Temporal lobe (tissue), 2 donors: ENCODE measurements around the gene TP53TG3E.

GRCh38 chr16:31112160-31112639 is 4.0 kb downstream of the BCKDK start:
- RAMPAGE, long total RNA: no peak

DNA sequence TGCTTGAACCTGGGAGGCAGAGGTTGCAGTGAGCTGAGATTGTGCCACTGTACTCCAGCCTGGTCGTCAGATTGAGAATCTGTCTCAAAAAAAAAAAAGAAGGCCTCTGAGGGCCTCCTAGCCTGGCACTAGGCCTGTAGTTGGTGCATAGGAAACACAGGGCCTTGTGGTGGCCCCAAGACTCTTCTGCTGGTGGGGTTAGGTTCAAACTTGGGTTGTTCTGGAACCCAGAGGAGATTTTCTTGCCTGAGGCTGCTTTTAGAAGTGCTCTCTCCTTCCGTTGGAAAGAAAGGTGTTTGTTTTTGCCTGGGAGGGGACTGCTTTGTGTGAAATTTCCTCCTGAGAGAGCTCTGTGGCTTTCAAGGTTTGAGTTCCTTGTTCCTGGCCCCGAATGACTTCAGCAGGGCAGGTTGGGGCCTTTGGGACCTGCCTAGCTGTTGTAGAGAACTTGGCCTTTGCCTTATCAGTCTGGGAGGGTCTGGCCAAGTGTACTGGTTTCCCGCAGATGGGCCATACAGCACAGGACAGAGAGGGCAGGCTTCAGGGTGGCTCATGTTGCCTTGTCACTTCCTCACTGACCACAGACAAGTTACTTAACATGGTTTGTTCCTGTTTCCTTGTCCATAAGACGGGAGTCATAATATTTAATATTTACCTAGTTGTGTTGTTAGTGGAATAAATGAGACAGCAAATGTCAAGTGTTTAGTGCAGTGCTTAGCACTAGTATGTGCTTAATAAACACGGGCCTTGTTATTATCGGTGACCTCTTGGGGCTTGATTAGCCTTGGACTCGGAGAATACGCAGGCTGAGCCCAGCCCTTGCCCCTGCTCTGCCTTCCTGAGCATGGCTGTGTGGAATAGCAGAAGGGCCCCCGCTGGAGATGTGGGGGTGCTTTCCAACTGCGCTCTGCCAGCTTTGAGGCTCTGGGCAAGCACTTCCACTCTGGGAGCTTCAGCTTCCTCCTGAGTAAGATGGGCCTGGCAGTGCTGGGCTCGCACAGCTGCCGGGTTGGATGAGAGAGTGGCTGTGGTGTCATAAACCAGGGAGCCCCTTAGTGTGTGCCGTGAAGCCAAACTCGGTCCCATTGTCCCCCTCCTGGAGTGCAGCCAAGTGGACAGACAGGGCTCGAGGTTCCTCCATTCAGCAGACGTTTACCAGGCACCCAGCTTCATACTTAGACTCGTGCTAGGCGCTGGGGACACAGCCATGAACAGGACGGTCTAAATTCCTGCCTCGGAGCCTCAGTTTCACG is 6.6 kb downstream of the PRSS8 start:
- RAMPAGE, long total RNA: no peak

DNA sequence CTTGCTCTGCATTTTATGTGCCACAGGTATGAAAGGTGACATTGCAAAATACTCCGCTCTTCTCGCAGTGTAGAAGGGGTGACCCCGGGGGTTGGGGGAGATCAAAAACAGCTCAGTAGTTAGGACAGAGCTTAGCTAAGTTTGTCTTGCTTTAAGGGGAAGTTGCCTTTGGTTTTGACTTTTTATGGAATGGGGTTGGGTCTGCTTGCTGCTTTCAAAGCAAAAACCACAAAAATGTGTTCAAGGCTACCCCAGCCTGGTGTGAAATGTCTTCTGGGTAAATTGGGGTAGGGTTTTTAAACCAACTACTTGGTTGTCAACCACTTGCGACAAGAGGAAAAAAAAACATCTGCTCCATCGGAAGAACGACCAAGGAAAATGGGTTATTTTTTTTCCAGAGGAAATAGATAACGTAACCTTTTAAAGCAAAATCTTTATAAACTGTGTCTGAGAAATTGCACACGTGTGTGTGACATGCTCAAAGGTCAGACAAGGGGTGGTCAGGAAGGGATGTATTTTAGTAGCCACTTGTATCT is 6.3 kb downstream of the FUS start:
- RAMPAGE, long total RNA: no peak

DNA sequence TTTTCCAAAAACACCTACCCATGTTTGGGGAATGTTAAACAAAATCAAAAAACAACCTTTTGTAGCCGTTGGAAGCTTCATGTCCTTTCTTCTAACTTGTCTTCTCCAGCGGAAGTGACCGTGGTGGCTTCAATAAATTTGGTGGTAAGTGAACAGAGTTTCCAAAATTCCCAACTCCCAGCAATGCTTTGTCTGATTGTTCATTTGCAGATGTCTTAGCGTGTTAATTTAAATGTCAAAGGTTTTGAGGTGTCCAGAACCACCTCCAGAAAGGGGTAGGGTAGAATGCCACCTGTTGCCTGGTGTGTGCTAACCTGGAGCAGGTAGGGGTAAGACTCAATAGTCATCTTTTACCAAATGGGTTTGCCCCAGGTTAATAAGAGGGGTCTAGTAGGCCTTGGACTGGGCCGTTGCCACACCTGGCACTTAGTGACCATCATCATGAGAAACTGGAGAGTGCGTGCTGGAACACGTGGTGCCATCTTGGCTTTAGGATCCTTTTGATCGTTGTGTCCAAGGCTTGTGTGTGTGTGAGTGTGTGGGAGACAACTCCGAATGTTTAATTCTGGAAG is 6.8 kb downstream of the FUS start:
- RAMPAGE, long total RNA: no peak

DNA sequence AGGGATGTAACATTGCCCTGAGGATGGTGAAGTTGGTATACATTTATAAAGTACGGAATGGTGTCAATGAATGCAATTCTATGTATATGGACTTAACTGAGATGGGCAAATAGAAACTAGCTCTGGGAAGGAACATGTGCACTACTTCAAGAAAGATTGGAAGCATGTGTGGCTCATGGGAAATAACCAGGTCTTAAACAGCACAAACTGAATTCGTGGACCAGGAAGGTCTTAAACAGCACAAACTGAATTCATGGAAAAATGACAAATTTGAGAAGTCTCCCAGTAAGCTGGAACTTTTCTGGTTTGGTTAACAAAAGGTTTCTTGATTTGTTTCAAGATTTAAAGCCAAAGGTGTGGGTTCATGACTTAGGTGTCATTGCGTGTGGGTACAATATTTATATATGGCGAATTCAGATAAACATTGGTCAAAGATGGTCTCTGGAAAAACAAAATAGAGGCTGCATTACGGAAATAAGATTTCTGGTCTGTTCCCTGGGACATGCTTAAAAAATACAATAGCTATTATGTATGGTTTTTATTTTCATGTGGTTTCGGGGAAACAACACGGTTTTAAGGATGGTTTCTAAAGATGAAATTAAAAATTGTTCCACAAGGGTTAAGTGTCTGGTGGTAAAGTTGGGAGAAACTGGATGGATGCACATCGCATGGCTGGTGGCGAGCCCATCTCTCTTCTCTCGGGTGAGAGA is 7.5 kb downstream of the FUS start:
- RAMPAGE, long total RNA: no peak

GRCh38 chr16:31192849-31194146 is 9.3 kb downstream of the PYCARD start:
- RAMPAGE, long total RNA: no peak

DNA sequence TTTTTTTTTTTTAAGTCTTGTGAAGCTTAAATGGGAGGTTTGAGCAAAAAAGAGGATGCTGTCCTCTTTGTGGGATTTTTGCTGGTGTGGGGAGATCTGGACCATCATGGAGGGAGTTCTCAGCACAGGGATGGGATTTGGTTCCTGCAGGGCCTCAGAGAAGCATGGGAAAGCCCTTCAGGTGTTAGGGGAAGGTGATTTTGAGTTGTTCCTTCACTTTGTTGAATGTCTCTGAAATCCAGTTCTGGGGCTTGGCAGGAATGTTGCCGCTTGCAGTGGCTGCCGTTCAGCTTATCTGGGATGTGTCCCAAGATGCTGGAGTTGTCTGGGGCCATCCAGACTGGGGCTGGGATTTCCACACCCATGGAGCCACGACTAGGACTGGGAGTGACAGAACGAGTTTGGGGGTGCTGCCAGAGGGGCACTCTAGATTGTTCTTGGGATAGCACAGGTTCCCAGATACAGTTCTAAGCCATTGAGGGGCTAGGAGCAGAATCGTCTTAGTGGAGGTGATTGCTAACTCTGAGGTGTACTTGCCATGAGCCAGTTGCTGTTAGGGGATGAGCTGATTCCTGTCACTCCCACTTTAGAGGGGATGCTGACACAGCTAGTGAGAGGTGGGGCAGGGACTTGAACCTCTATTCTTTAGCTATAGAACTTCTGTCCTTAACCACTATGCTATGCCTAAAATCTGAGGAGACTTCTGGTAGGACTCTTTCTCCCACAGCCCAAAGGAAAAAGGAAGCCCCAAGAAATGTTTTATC is 4.0 kb downstream of the PYCARD start:
- RAMPAGE, long total RNA: no peak

- RAMPAGE, long total RNA: no peak
Observed at GRCh38 chr16:31265131-31265909, 5.5 kb downstream of the ITGAM start.

GRCh38 chr16:31299781-31300071 is 40.0 kb downstream of the ITGAM start:
- RAMPAGE, long total RNA: no peak

GRCh38 chr16:31351752-31352442 is 3.1 kb upstream of the ITGAX start:
- RAMPAGE, long total RNA: no peak

DNA sequence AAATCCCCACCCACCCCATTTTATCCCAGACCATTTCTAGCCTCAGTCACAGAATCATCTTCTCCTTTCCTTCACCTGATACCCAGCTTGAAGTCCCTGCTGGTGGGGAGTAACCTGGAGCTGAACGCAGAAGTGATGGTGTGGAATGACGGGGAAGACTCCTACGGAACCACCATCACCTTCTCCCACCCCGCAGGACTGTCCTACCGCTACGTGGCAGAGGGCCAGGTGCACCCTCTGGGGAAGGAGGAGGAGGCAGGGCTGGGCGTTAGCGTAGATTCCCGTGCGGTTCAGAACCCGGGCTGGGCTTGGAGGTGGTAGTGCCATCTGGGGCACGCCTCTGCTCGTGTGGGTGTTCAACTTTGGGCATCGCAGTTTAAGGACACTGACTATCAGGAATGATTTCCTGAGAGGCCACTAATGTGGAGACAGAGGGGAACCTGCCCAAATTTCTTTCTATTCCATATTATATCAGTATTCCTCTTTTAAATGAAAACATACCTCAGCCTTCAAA is 18.2 kb downstream of the ITGAX start:
- RAMPAGE, long total RNA: no peak

GRCh38 chr16:31452306-31453232 is 6.7 kb upstream of the ARMC5 start:
- RAMPAGE, long total RNA: no peak

DNA sequence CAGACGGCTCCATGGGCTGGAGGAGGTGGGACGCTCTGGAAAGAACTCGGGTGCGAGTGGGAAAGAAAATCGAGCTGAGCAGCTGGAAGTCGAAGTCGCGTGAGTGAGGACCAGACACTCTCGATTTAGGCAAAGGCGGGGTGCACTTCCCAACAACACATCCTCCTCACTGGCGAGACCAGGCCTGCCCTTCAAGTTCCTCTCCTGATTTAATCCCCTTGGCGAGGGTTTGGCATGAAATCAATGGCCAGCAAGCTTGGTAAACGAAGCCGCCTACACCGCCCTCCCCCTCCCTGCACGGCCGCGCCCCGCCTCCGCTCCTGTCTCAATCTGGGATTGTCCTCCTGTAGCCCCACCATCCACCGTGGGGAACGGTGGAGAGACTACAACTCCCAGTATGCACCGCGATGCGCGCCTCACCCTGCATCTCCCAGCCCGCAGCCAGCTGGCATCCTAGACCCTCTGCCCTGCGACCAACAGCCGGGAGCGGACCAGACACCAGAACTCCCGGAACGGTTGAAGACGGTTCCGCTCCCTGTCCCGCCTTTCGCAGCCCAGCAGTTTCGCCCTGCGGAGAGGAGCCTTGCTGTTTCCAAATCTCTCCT is at the start of gene TP53TG3E:
Gene TP53TG3E, plus strand, starts transcription at position 340 of the 605 bp plus-strand sequence.
- RAMPAGE, long total RNA: no peak

GRCh38 chr16:34050119-34050318 is 590.6 kb downstream of the TP53TG3F start:
- RAMPAGE, long total RNA: no peak

- RAMPAGE, long total RNA: no peak
Observed at GRCh38 chr16:35169203-35169640, 1709.8 kb downstream of the TP53TG3F start.

DNA sequence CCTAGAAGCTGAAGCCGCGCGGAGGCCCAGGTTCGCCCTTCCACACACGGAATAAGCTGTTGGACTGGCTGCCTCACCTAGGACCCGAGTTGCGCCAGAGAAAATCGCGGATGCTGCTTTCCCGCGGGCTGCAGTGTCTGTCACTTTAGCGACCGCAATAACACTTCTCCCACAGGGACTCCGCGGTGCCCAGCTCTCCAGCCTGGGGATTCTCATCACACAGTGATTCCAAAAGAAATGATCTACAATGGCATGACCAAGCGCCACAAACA is 1737.0 kb downstream of the TP53TG3F start:
- RAMPAGE, long total RNA: no peak

DNA sequence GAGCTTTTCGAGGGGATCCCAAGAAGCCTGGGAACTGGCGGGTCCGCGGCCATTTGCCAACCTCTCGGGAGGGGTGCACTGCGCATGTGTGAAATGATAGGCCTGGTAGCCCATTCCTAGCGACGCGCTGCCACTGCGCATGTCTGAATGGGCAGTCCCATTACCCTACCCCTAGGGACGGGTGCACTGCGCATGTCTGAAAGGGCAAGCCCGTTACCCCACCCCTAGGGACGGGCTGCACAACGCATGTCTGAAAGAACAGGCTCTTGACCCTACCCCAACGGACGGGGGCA is 1748.0 kb downstream of the TP53TG3F start:
- RAMPAGE, long total RNA: no peak

DNA sequence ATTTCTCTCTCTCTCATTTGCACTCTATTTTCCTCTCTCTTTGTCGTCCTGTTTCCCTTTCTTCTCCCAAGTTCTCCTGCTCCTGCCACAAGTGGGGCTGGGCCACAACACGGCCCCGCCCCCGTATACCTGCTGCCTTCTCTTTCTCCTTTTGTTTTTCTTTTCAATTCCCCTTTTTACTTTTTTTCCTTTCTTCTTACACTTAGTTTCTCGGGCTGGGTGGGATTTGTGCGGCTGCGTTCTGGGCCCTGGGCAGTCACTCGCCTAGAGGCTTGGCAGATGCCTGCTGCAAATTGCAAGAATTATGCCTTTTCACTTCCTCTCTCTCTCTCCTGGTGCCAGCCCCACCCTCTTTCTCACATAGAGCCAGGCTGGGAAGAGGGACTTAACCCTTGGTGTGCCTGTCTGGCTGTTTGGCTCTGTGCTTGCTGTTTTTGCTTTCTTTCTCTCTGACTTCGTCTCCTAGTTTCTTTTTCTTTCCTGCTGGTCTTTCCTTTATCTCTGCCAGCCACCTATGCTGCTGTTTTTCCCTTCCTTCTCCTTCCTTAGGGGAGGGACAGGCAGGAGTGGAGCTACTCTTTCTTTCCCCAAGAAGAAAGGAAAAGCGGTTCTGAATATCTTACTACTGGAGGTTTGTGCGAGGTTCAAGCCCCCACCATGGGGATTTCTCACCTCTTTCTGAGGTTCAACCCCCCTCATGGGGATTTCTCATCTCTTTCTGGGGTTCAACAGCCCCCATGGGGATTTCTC is 2139.6 kb downstream of the TP53TG3F start:
- RAMPAGE, long total RNA: no peak

DNA sequence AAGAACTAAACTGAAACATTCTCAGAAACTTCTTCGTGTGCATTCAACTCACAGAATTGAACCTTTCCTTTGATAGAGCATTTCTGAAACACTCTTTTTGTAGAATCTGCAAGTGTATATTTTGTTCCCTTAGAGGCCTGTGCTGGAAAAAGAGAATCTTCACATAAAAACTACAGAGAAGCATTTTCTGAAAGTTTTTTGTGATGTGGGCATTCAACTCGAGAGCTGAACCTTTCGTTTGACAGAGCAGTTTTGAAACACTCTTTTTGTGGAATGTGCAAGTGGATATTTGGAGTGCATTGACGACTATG is 2626.9 kb downstream of the TP53TG3F start:
- RAMPAGE, long total RNA: no peak

DNA sequence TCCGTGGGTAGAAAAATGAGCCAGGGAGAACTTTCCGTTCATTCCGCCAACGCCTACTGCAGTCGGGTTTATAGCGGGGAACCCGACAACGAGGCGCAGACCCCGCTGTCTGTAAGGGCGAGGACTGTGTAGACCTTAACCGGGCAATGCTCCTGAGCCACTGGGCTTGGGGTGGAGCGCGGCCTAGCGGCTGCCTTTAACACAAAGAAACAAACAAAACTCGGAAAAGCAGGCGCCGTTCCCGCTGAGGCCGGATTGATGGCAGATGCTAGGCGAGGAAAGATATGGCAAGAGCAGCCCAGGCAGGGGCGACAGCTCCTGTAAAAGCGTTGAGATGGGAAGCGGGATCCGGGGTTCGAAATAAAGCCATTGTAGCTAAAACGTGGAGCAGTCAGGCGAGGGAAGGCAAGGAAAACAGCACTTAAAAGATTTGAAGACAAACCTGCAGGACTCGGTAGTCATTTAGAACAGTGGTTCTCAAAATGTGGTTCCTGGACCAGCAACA is 600 bp downstream of the ORC6 start:
- RAMPAGE, long total RNA: no peak